ENCODE measurements around a stretch of chr7.

- PRO-cap, result no peak
Observed at GRCh38 chr7:111540140-111540559, 22.1 kb downstream of the IMMP2L start.

DNA sequence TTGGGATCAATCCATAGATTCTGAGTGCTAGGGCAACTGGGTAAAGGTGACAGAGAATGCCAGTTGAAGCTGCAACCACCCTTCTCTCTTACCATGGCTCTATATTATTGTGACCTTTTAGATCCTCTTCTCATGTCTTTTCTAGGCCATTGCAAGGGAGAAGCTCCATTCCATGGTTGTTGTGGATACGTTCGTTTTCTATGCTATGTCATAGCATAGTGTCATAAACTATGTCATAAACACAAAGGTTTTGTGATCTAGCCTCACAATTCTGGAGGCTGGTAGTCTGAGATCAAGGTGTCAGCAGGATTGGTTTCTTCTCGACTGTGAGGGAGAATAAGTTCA, 38.7 kb downstream of the ZNF277 start:
- PRO-cap, result no peak

DNA sequence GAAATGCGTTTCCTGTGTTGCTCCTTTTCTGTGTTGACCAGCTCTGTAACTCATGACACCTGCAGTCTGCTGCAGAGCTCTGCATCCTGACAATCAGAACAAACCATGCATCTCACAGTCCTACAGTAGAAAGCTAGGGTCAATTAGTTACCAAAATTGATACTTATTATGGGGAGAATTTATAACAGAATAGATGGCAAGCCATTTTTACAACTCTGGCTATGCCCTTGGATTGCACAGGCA, 28.0 kb upstream of the IFRD1 start:
- PRO-cap, result no peak

- PRO-cap, result no peak
Observed at GRCh38 chr7:112509732-112510876, 29.3 kb downstream of the LSMEM1 start.

- PRO-cap, result no peak
Observed at GRCh38 chr7:112788055-112788647, 2.0 kb downstream of the TMEM168 start.

DNA sequence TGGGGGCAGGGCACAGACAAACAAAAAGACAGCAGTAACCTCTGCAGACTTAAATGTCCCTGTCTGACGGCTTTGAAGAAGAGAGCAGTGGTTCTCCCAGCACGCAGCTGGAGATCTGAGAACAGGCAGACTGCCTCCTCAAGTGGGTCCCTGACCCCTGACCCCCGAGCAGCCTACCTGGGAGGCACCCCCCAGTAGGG, 22.8 kb downstream of the BMT2 start:
- PRO-cap, result no peak

- PRO-cap, result no peak
Observed at GRCh38 chr7:113087031-113087592, 485 bp upstream of the GPR85 start.

GRCh38 chr7:113117261-113117941, 953 bp downstream of the SMIM30 start:
- PRO-cap, result no peak

GRCh38 chr7:114084986-114086048, 166.5 kb upstream of the PPP1R3A start:
- PRO-cap, result no peak

GRCh38 chr7:114540850-114541196, 126.2 kb downstream of the FOXP2 start:
- PRO-cap, result no peak

DNA sequence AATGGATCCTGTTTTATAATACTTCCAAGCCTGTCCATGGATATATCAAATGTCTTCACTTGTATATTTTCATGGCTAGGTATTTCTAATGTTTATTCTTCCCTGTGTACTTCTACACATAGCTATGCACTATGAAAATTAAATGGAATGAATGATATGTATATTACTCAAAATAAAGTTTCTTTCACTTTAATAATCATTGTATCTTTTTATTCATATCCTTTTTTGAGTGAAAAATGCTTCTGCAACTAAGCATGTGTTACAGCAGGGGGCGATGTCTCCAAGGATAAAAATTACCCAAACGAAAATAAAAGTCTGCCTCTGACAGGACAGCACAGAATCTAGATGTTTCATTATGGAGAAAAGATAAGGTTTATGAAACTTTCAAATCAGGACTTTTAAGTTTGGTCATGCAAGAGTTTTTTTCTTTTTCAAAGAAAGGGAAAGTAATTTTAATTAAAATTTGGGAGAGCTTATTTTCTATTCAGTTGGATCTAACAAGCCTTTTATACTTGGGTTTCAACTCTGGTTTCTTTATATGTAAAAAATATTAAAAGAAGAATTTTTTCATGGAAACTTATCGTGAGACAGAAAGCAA, 48.4 kb downstream of the TES start:
- PRO-cap, result no peak

DNA sequence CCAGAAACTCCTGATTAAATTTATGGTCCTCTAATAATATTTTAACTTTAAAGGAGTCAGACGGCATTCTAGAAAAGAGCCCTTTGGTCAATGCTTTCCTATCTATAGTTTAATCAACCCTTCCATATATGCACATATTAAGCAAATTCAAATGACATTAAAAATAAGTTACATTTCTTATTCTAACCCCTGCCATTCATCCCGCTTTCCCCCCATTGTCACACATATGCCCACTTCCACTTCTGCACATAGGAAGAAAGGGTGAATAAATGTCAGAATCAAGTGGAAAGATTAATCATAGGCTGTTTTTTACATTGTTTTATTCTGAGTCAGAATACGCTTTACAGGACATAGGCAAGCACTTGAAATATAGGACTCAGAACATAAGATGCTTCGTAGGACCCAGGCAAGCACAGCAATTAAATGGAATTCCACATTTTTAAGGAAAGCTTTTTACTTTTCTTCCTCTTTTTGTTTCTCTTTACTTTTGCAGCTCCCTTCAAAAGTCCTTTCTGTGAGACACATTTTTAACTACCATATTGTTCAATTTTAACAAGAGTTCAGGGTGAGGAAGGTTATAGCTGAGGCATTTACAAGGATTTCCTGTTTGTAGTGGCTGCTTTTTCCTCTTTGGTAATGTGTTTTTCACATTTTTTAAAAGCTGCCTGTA, 129.8 kb downstream of the TES start:
- PRO-cap, result no peak

DNA sequence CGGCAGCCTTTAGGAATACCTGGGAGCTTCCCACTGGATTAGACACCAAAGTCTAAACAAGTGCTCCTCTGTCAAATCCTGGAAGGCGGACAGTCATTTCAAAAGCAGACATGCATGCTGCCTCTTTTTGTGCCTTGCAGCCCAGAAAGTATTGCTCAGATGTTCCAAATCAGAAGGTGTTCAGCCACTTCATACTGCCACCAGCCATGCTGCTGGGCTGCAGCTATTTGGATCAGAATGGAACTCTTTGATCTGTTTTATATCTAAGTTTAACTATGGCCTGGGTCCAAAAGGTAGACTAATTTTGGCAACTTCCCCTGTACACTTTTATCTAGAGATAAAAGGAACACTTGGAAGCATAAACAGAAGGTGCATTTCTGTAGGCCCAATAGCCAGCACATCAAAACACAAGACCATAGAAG, 143.3 kb upstream of the CAV2 start:
- PRO-cap, result no peak

DNA sequence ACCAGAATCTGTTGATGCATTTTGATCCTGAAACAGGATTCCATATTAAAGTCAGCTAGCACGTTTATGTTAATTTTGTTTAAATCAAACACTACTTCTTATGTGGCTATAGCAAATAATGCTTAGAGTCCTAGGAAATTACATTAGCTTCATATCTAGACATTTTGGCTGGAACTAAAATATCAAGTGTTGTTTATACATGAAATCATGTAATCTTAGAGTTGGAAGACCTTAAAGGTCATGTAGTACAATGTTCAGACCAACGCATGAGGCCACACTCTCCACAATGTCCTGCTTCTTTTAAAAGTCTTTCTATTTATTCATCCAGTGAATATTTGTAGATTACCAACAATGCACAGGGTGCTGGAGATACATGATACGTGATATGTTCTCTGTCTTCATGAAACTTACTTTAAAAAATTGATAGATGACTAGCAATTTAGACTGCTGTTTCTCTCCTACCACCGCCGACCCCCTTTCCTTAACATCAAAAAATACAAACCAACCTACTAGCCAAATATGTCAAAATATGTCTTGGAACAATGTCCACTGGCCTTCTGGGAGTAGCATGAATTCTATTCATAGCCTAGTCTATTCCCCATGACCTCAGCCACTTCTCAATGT, 59.7 kb upstream of the CAV2 start:
- PRO-cap, result no peak

DNA sequence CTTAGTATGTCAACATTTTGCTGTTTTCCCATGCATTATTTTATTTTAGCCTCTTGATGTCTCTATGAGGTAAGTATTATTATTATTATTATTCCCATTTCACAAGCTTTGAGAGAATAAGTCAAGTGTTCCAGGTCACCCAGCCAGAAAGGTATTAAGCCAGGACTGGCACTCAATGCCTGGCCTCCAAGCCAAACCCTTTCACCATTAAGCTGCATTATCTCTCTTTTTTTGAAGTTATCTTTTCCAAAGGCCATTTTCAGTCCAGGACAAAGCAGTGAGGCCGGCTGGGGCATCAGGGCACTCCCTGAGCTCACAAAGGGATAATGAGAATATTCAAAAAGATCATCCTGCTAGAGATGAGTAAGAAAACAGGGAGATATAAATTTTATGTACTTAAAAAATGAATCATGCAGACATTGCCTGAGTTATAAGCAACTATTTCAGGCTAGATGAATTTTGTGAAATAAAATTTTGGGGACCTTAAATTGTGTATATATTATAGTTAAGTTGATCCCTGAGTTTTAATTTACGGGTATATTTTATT, 51.5 kb upstream of the CAV2 start:
- PRO-cap, result no peak

GRCh38 chr7:116810788-116811149, 51.6 kb upstream of the CAPZA2 start:
- PRO-cap, result no peak

DNA sequence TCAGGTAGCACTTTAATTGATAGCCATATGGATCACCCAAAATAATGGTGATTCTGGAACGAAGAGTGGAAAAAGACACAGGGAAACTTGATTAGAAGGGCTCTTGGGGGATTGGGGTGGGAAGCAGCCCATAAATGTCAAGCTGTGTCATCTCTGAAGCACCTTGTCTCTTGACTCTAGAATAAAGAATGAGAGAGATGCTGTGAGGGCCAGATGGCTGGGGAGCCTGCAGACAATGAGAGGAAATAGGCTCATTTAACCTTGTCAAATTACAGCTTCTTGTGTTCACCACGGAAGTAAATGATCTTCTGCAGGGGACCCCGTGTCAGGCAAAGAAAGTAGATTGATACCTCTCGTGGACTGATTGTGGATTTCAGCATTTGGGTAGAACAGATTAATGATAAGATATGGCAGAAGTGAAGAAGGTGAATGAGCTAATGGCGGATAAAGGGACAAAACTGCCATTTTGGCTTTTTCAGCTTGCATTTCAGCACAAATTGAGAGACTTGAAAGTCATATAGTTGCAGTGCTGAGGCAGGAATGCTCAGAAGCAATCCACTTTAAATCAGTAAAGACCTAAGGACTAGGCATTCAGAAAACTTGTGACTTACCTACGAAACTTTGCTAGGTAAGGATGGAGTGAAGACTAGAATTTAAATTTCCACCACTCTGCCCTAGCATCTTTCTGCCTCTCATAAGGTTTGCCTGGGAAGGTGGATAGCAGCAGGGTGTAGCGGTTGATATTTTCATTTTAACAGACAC, 159.5 kb downstream of the ST7 start:
- PRO-cap, result no peak

DNA sequence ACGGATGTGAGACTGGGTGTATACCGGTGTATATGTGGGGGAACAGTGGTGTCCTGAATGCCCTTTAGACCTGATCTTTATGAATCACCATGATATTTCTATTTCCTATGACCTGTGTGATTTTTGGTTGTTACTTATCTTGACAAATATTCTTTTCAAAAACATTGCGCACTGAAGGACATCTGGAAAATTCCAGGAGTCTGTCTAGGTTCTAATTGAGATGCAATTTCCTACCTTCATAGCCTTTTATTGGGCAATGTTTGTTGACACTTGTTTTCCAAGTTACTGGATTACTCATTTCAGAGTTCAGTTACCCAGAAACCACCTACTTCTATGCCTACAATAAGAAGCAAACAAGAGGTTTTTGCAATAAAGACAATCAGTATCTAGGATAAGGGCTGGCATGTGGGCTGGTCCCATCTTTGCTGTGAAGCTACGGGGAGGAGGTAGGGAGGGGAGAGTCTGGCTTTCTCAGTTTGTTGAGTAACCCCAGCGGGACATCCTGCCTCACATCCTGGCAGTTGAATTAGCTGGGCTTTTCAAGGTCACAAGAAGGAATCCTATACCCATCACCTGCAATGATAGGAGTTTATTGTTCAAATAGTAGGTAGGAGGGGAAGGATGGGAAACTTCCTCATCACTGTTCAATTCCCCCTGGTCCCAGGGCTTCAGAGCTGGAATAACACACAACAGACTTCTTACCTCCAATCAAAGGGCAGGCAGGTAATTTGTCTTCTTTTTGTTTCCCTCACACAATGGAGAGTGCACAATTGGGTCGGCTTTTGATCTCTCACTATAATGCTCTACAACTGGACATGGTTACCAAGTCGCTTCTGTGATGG, 190.2 kb downstream of the CTTNBP2 start:
- PRO-cap, result no peak

- PRO-cap, result no peak
Observed at GRCh38 chr7:117731283-117732003, 141.8 kb downstream of the CTTNBP2 start.

- PRO-cap, result no peak
Observed at GRCh38 chr7:117810521-117811169, 62.6 kb downstream of the CTTNBP2 start.